Hair follicular keratinocyte (primary cell): Measurements from ENCODE around the gene PXDC1.

- RAMPAGE, long total RNA, result no peak
Measured at GRCh38 chr6:3136987-3137908, 18.7 kb downstream of the BPHL start.

- RAMPAGE, long total RNA, result no peak
Measured at GRCh38 chr6:3247514-3248474, 11.0 kb upstream of the PSMG4 start.

GRCh38 chr6:3321554-3322051, 62.9 kb downstream of the PSMG4 start:
- RAMPAGE, long total RNA, result no peak

- RAMPAGE, long total RNA, result no peak
Measured at GRCh38 chr6:3323901-3325042, 65.5 kb downstream of the PSMG4 start.

- RAMPAGE, long total RNA, result no peak
Measured at GRCh38 chr6:3370295-3371405, 86.2 kb downstream of the SLC22A23 start.

DNA sequence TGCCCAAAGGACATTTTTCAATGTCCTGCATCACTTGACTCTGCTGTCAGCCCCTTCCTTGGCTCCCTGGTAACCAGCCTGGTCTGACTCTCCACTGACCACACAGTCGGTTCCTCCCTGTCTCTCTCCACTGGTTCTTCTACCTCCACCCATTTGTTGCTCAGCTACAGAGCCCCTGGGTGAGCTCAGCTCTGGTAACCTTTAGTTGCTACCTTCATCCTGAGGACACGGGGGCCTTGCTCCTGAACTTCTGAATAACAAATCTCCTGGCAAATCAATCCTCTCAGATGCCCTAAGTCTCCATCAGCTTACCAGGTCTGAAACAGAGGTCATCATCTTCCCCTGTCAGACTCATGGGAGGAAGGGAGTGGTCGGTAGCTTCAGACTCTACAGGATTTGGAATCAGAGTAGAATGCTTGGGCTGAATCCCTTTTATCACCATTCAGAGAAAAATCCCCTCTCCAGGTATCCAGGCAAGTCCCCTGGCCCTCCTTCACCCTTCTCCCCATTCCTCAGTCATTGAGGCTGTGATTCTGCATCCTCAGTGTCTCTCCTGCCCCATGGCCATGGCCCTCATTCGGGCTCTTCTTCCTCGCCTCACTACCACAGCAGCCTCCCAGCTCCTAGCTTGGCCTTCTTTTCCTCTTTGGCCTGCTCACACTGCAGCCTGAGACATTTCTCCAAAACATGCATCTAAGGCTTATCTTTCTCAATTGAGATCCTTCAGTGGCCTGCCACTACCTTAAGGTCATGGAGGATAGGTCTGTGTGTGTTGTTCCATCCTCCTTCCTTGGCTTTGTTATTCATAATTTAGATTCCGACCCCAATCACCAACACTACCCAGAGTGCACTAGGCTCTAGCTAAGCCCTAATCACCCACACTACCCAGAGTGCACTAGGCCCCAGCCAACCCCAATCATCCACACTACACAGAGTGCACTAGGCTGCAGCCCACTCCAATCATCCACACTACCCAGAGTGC, 55.0 kb downstream of the SLC22A23 start:
- RAMPAGE, long total RNA, result no peak

- RAMPAGE, long total RNA, result no peak
Measured at GRCh38 chr6:3402615-3402966, 54.3 kb downstream of the SLC22A23 start.

DNA sequence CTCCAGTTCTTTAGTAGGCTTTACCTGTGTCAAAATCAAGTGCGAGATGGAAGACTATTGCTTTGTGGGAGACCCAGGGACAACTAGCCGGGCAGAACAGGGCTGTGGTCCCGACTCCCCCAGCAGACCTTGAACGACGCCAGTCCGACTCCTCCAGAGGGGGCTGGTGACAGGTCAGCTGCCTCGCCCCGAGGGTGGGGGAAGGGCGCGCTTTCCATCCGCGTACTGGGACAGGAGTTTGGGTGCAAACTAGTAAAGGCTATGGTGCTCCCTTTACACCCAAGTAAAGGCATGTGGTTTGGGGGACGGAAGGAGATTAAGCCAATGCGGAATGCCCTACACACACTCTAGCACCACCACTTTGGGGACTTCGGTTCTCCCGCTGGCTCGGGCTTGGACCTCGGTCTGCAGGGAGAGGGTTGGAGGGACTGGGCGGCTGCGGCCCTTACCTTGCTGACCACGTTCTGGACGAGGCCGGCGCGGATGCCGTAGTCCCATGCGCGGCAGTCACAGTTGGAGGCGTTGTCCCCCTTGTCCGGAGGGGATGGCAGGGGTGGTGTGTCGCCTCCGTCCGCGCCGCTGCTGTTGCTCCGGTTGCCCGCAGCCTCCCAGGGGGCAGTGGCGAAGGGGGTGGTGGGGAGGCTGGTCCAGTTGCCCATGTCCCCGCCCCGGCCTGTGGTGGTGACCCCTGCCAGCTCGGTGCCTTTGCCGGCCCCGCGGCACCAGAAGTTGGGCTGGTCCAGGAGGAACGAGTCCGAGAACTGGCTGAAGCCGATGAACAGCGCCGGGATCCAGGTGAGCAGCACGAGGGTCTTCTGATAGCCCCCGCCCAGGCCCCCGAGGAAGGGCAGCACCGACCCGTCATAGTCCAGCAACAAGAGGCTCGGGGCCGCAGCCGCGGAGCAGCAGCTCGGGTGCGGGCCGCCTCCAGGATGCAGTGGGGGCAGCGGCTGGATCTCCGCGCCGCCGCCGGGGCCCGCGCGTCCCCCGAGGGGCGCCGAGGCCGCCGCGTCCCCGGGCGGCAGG, 1.1 kb downstream of the SLC22A23 start:
- RAMPAGE, long total RNA, result no peak

DNA sequence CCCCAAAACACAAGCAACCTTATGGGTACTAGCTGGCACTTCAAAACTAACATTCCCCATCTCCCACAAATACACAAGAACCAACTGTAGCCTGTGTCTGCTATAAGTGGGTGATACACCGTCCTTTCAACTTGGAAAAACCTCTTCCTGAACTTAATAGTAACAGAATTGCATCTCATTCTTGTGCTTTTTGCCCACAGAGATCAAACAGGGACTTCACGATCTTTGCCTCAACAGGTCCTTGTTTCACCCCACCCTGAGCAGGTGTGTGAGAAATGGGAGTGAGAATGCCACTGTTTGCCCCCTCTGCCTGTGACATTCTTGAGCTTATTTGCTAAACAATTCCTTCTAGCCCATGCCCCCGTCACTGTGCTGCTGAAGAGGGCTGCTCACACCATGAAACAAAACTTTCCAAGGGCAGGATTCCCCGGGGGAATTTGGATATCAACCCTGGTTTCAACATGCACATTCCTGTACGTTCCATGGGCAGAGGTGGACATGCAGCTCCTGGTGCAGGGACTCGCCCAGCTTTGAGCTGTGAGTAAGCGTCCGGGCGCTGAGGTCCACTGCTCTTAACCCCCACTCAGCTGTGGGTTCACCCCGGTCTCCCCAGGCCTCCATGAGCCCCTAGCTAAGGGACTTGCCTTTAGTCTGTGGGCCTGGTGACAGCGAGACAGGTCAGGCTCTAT, 70.0 kb upstream of the SLC22A23 start:
- RAMPAGE, long total RNA, result no peak

- RAMPAGE, long total RNA, result no peak
Measured at GRCh38 chr6:3585449-3585742, 128.5 kb upstream of the SLC22A23 start.

GRCh38 chr6:3751625-3752604, at the start of gene PXDC1:
PXDC1 (minus strand) TSS chr6:3751713.
- RAMPAGE, long total RNA, result no peak

- RAMPAGE, long total RNA, result no peak
Measured at GRCh38 chr6:3808672-3809291, 40.4 kb upstream of the FAM50B start.

- RAMPAGE, long total RNA, result no peak
Measured at GRCh38 chr6:3813012-3813626, 36.1 kb upstream of the FAM50B start.

DNA sequence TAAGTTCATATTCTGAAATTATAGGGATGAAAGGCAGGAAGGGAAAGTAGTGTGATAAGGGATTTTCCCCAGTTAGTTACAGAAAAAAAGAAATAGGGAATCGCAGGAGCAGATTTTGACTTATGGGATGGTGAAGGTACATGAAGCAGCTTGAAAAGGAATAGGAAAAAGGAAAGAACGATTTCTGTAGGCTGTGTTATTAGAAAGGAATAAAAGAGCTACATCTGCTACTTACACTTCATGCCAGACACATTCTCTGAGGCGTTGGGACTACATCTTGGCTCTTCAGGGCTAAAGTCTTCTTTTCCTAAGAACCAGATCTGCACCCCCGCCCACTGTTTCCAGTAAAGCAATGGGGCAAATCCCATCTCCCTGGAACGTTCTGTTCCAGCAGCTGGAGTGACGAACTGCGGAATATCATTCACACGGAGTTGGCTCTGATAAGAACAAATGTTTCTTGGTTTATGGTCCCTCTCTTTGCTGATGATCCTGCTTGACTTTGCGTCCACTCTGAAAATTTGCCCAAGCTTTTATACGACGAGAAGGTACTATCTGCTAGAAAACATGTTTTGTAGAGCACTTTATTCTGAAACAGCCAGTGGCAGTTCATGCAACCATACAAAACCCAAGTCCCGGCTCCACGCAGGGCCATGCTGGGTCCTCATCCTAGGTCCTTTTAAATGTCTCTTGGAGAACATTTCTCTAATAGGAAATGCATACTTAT, 26.9 kb downstream of the FAM50B start:
- RAMPAGE, long total RNA, result no peak

GRCh38 chr6:3911768-3912636, 62.8 kb downstream of the FAM50B start:
- RAMPAGE, long total RNA, result no peak

GRCh38 chr6:3928089-3928452, 78.9 kb downstream of the FAM50B start:
- RAMPAGE, long total RNA, result no peak

DNA sequence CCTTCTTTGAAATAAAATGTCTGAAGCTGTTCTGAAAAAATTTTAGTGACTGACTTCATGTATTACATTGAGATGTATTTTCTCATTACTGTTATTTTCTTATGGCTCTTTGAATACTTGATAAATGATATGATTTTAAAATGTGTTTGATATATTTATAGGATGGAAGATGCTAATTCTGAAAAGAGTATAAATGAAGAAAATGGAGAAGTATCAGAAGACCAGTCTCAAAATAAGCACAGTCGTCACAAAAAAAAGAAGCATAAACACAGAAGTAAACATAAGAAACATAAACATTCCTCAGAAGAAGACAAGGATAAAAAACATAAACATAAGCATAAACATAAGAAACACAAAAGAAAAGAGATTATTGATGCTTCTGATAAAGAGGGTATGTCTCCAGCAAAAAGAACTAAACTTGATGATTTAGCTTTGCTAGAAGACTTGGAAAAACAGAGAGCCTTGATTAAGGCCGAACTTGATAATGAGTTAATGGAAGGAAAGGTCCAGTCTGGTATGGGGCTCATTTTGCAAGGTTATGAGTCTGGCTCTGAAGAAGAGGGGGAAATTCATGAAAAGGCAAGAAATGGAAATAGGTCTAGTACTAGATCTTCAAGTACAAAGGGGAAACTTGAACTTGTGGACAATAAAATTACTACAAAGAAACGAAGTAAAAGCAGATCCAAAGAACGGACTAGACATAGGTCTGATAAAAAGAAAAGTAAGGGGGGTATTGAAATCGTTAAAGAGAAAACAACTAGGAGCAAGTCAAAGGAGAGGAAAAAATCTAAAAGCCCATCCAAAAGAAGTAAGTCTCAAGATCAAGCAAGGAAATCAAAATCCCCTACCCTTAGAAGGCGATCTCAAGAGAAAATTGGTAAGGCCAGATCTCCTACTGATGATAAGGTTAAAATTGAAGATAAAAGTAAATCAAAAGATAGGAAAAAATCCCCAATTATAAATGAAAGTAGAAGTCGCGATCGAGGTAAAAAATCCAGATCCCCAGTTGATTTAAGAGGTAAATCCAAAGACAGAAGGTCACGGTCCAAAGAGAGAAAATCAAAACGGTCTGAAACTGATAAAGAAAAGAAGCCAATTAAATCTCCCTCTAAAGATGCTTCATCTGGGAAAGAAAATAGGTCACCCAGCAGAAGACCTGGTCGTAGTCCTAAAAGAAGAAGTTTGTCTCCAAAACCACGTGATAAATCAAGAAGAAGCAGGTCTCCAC, 10.7 kb downstream of the PRPF4B start:
- RAMPAGE, long total RNA, result no peak

DNA sequence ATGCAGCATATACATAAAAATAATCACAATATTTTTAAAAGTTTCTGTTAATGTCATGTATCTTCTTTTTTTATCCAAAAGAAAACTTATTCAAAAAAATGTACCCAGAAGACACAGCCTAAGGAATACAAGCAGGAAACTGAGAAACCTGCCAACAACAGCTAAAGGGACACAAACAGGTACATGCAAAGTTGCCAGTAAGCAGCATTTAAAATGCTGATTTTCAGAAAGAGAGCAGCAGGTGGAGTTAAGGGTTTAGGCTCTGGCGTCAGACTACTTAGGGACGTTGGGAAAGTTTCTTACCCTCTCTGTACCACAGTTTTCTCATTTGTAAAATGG, 13.5 kb downstream of the ECI2 start:
- RAMPAGE, long total RNA, result no peak

- RAMPAGE, long total RNA, result no peak
Measured at GRCh38 chr6:4137017-4137411, 1.6 kb upstream of the ECI2 start.

DNA sequence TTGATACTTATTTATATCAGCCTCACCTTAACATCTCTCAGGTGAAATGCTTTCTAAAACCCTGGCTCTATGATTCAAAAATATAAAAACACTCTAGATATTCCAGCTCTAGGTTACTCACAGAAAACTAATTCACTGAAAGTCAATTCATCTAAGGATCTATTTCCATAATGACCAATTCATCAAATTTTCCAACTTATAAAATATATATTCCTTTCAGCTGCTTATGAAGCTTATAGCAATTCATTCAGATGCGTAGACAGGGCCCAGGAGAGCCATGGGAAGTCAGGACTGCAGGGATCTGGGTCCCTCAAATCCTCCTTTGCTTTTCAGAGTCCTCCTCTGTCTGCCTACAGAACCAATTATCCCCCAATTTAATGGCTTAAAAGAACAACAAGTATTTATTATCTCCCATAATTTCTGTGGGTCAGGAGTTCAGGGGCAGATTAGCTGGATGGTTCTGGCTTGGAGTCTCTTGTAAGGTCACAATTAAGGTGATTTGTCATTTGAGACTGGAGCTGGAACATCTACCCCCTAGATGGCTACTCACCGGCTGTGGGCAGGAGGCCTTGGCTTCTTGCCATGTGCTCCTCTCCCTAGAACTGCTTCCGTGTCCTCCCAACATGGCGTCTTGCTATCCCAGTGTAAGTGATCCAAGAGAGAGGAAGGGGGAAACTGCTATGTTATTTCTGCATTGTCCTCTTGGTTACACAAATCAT, 210.0 kb upstream of the ECI2 start:
- RAMPAGE, long total RNA, result no peak